H7 (cell line): ENCODE data around the genes MYL11, ITGAL, ZNF747 and TMEM265.

- RAMPAGE, long total RNA = no peak
Observed at GRCh38 chr16:30368970-30369815, 1.1 kb downstream of the TBC1D10B start.

GRCh38 chr16:30370842-30371567 is 711 bp upstream of the TBC1D10B start:
- RAMPAGE, long total RNA = no peak

DNA sequence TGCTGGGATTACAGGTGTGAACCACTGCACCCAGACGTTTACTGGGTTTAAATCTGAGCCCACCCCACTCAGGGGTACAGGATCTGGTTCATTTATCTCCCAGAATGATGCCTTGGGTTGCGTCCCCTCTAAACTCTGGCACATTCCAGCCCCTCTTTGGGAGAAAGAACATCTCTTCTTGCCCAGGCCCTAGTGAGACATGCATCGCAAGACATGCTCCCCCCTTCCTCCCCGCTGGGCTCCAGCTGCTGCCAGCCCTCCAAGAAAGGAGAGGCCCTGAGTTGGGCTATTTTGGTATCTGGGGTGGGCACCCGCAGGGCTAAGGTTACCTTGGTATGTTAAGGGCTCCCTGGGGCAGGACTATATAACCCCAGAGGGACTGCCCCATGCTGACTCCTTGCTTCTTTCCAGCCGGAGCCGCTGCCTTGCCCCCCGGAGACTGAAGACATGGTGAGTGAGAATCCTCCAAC is at the start of gene MYL11:
Gene MYL11, plus strand, starts transcription at position 392 of the 470 bp plus-strand sequence.
- RAMPAGE, long total RNA = no peak

- RAMPAGE, long total RNA = no peak
Observed at GRCh38 chr16:30381229-30382393, 750 bp downstream of the SEPTIN1 start.

DNA sequence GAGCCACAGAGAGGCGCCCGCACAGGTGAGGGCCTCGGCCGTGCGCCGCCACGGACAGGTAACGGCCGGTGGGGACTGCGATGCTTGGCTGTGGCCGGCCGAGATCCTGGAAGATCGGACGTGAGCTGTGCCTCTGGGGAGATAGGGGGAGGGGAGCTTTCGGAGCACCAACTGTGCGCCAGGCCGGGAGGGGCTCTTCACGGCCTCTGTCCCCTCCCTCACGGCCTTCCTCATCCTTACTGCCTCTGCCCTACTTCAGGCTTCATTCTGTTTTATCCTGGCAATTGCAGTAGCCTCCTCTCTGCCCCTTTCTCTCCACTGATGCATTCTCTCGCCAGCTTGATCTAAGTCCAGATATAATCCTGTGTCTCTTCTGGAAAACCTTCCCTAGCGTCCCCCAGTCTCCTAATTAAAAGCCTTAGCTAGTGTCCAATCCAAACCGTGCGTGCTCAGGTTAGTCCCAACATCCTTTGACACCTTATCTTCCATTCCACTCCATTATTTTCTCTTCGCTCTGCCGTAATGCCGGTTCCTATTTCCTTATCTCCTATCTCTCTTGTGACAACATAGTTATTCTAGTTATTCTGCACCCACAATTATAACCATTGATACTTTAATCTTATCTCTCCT is 744 bp downstream of the ZNF48 start:
- RAMPAGE, long total RNA = no peak

GRCh38 chr16:30398513-30399587 is 3.6 kb downstream of the ZNF48 start:
- RAMPAGE, long total RNA = no peak

- RAMPAGE, long total RNA = no peak
Observed at GRCh38 chr16:30429523-30429885, 326 bp downstream of the DCTPP1 start.

- RAMPAGE, long total RNA = no peak
Observed at GRCh38 chr16:30472457-30473048, at the start of gene ITGAL. TSS of gene ITGAL (plus strand) at chr16:30472742.

DNA sequence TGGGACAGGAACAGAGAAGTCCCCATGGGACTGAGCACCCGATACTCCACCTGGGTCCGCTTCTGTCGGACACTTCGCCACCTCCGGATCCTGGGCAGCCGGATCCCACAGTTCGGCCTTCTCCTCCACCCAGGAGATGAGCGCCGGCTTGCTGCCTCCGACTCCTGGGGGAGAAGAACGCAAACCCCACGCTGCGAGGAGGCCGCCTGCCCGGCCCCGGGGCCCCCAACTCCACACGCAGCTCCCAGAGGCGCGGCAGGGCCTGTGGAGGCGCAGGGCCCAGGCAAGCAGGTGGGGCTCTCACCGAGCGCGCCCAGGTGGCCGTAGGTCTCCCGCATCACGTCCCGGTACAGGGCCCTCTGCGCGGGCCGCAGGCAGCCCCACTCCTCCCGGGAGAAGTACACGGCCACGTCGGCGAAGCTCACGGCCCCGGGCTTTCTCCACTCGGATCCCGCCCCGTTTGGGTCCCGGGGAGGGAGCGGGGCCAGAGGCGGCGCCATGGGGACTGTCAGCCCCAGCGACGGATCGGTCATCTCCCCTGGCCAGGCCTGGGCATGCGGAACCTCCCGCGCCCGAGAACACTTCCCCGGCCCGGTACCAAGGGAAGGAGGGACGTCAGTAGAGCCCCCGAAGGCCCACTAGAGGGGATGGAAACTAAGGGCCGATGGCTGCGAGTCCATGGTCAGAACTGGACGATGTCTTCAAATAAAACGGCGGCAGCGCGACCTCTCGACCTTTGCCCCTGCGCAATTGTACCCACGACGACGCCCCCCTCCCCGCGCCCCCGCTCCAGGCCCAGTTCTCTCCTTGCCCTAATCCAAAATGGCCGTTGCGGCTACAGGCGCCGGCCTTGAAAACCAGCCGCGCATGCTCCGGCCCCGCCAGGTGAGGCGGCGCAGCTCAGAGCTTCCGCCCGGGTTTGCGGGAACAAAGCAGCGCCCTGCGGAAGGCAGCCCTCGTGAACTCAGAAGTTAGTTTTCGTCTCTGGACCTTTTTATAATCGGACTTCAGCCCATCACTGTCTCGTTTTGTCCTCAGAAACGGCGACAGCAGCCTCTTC is at the start of gene ZNF747:
Gene ZNF747, minus strand, starts transcription at position 712 of the 1,060 bp plus-strand sequence.
- RAMPAGE, long total RNA = start-site peak on the plus strand centred at position 915 of the sequence, 19 bp wide, 43 reads

GRCh38 chr16:30535207-30535681 is 586 bp upstream of the ZNF747 start:
- RAMPAGE, long total RNA = no peak

DNA sequence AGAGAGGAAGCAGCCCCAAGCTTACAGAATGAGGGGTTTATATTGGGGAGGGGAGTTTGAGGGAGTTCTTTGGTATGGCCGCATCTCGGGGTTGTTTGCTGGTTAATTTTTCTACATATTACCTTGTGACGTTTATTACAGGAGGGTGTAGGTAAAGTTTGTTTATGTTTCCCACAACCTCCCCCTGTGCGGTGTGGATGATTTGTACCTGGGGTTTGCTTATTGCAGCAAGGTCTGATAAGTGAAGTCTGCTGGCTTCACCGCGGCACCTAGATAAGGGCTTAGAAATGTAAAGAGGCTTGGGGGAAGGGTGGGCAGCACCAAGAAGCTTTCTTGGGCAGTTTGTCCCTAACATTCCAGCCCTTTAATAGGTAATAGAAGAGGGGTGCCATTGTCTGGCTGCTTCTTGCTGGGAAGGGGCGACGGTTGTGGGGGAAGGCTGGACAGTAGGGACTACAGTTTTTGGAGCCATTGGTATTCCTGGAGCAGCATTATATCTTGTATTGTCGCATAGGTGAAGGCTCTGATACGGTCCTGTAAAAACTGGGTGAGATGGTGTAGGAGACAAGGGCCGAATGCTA is 7.3 kb upstream of the ZNF747 start:
- RAMPAGE, long total RNA = no peak

DNA sequence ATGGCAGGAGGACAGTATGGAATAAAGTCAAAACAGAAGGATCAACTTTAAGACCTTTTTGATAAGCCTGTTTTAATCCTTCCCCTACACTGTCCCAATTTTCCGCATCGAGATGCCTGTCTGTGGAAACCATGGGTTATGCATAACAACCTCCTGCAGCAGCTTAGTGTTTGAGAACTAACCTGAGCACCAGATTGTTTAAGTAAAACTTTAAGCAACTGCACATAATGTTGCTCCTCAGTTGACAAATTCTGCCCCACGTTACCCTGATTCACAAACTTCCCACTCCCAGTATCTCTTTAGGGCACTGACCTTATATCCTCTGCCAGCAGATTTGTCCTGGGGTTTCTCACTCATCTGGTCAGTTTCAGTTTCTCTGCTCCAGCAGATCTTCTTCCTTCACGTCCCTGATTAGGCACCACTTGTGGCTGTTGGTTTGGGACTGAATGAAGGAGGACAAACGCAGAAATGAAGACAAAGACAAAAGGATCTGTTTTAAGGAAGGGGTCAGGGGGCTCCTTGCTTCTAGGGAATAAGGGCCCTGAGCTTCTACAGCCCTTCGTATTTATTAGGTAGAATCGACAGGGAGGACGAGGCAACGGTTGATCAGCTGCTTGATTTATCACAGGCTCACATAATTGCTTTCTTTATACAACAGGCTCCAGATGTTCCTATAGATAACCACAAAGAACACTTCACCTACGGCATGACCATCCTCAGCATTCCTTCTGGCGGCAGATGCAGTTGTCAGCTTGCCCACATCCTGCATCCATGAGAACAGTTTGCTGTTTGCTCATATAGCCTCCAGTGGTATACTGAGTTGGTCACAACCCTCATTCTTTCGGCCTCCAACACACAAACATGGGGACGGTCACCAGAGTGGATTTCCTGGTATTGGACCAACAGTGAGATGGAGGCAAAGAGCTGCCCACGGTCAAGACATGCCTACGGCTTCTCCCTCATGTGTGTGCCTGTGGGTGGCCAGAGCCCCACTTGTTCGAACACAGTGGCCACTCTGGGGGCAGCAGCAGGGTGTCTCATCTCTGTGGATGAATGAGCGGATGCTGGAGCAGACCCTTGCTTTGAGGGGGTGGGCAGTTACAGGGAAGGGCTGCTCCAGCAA is 13.6 kb upstream of the ZNF689 start:
- RAMPAGE, long total RNA = no peak

- RAMPAGE, long total RNA = no peak
Observed at GRCh38 chr16:30707561-30707760, 8.5 kb downstream of the SRCAP start.

- RAMPAGE, long total RNA = no peak
Observed at GRCh38 chr16:30711313-30712305, 12.6 kb downstream of the SRCAP start.

- RAMPAGE, long total RNA = no peak
Observed at GRCh38 chr16:30737385-30738120, 2.9 kb upstream of the TMEM265 start.

GRCh38 chr16:30740265-30741045 is at the start of gene TMEM265:
TSS of gene TMEM265 (plus strand) at chr16:30740642.
- RAMPAGE, long total RNA = no peak

- RAMPAGE, long total RNA = no peak
Observed at GRCh38 chr16:30762801-30763440, 799 bp downstream of the RNF40 start.

- RAMPAGE, long total RNA = no peak
Observed at GRCh38 chr16:30921424-30922023, 1.8 kb upstream of the FBXL19 start.

GRCh38 chr16:30934820-30935512 is 11.6 kb downstream of the FBXL19 start:
- RAMPAGE, long total RNA = no peak

DNA sequence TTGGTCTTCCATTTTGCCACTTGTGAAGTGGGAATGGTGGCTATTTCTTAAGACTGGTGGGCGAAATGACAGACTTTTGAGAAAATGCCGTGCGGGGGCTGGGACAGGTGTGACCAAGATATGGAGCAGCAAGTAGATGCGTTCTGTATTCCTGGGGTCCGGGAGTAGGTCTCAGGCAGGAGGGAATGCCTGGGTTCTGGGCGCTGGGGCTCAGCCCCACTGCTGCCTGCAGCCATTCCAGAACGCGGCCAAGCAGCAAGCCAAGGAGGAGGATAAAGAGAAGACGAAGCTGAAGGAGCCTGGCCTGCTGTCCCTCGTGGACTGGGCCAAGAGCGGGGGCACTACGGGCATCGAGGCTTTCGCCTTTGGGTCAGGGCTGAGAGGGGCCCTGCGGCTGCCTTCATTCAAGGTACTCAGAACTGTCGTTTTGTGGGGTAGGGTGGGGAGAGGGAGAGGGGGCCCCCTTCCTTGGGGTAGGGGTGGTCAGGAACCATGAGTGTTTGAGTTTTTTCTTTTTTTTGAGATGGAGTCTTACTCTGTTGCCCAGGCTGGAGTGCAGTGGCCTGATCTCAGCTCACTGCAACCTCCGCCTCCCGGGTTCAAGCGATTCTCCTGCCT is 9.2 kb downstream of the SETD1A start:
- RAMPAGE, long total RNA = no peak